Glomerular endothelial cell (primary cell): Measurements from ENCODE around the genes LAMA4 and KPNA5.

GRCh38 chr6:111757274-111757888 is 115.9 kb downstream of the FYN start:
- RAMPAGE, long total RNA = no peak

GRCh38 chr6:111758364-111758955 is 114.8 kb downstream of the FYN start:
- RAMPAGE, long total RNA = no peak

- RAMPAGE, long total RNA = no peak
Measured at GRCh38 chr6:111799530-111800179, 73.6 kb downstream of the FYN start.

DNA sequence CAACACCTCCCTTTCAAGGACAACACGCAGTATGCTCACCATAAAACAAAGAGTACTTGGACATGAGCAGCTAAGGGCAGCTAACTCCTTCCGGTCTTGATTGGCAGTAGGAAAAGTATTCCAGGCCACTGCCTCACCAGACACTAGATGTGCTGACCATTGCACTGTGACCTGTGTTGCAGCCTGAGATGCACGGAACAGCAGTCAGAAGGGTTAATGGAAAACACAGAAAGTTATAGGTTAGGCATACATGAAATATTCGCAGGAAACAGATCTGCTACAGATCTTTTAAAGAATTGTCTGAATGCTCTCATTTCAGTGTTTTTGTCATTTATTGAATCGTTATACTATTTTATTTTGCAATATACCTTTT is 19.0 kb downstream of the FYN start:
- RAMPAGE, long total RNA = no peak

DNA sequence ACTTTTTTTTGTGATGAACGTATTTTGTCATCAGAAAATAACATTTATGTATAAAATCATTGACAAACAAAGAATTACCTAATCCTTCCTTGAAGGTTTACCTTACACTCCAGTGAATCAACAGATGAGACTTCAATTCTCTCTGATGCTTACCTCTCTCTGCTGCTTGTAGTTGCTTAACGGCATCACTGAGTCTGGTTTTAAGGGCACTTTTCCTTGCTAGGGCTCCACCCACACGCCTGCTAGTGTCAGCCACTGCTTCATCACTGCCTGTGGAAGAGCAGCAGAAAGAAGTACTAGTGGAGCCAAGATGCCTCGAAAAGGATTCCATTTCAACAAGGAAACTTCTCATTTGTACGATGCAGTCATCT is 63.0 kb downstream of the FAM229B start:
- RAMPAGE, long total RNA = no peak

DNA sequence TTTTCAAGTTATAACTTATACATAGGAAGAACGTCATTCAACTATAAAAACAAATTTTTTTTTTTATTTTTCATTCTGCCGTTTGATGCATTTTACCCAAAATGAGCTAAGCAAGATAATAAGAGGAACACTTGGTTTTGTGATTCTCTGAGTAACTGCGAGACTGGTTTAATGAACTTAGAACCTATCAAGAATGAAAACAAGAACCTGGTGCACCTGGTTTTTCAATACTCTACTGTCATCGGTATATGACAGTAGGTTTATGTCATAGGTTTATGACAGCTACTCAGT is 20.3 kb downstream of the LAMA4 start:
- RAMPAGE, long total RNA = no peak

- RAMPAGE, long total RNA = start-site peak on the minus strand at chr6:112254148-112254724, 4,008 and 6,156 reads in 2 replicates
Measured at GRCh38 chr6:112253868-112254935, at the start of gene LAMA4. Gene LAMA4 (minus strand): TSS chr6:112254567.

GRCh38 chr6:113630638-113631707 is 226.2 kb upstream of the MARCKS start:
- RAMPAGE, long total RNA = no peak

DNA sequence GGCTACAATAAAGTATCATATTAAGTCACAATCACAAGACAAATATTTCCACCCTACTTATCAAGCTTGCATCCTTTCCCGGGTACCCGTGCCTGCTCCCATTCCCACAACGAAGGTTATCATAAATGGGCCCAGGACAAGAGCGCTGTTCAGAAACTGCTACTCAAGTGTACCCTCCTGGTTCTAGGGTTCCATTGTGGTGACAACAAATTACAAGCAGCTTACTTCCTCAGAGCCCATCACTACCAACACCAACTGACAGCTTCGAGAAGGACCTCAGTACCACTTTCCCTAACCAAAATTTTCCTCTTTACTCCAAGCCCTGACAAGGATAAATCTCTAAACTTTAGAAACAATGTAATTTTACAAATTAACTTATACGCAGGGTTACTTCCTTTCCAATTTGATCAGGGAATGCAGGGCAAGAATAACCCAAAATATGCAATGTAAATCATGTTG is 2.2 kb downstream of the HDAC2 start:
- RAMPAGE, long total RNA = no peak

GRCh38 chr6:115835278-115835659 is 225.4 kb downstream of the FRK start:
- RAMPAGE, long total RNA = no peak

DNA sequence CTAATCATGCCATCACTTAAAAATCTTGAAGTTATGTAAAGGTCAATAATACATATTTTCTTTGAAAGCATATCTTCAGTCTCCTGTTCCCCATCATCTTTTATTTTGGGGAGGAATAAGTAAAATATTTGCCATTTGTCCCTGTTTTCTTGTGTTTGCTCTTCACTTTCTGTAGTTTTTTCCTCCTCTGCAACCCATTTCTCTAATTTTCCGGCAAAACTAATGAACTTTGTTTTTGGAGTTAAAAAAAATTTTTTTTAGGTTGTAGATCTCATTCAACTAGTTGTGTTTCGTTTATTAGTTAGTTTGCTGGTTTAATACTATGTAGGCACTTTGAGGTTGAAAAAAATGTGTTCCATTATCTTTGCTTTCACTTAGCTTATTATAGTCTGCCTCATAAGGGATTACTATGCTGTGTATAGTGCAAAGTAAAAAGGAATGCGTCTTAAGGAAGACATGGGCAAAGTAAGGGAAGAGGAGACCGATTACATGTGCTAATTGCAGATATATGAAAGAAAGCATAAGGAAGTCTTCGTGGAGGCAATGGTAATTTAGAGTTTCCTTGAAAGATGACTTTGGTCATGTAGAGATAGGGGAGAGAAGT is 30.2 kb upstream of the COL10A1 start:
- RAMPAGE, long total RNA = no peak

- RAMPAGE, long total RNA = no peak
Measured at GRCh38 chr6:116222868-116223340, 31.0 kb downstream of the TSPYL4 start.

DNA sequence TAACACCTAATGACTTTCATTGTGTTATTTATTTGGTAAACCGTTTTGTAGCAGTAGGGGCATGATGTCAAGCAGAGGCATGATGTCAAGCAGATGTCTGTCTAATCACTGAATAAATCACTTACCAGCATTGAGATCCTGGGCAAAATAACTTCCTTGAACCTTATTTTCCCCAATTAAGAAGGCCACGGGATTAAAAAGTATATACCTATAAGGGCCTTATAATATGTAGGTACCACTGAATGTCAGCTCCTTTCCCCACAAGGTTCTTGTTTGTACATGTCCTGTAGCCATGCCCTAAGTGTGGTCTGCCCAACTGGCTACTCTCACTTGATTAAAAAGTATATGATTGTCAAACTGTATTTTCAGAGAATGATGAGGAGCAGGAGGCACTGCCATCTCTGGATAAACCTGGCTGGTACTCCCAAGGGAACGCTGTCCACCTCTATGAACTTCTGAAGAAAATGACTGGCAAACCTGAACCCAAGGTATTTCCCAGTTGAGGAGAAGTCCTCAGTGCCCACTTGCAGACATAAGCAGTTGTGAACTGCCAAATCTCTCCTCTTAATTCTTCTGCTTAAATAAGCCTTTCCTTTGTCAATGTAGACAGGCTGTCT is 17.2 kb downstream of the TSPYL4 start:
- RAMPAGE, long total RNA = no peak

DNA sequence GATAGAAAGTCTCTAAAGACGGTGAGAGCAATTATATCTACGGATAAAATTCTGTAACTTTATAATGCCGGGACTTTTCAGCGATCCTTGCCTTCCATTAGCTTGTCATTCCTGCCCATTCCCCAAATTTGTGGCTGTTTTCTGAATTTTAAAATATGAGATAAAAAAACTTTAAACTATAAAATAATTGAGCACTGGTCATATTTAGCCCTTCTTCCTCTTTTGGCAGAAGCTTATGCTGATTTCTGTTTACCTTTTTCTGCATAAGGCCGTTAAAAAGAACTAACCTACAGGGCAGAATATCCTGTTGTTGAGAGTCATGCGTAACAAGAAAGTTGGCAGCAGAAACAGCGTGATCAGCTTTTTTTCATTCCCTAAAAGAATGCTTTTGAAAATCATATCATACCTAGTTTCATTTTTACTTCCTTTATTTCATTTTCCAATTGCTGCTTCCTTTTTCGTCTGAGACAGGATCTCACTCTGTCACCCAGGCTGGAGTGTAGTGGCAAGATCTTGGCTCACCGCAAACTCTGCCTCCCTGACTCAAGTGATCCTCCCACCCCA is 3.9 kb downstream of the CALHM6 start:
- RAMPAGE, long total RNA = no peak

GRCh38 chr6:116616601-116617052 is 348 bp downstream of the RSPH4A start:
- RAMPAGE, long total RNA = no peak

GRCh38 chr6:116680889-116681713 is at the start of gene KPNA5:
Gene KPNA5 (plus strand): TSS chr6:116681211.
- RAMPAGE, long total RNA = start-site peak on the plus strand at chr6:116681200-116681228, 78 and 119 reads in 2 replicates

DNA sequence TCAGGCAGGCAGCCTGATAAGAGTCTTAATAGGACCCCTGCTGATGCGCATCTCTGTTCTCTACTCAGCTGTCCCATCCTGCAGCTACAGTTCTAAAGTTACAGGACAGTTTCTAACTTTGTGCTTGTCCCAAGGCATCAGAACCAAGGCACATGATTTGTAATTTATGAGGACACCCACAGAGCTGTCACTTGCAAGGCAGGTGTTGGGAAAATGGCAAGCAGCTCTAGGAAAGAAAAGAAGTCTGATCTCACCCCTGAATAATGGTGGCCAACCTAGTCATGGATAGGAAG is 127.7 kb upstream of the VGLL2 start:
- RAMPAGE, long total RNA = no peak

GRCh38 chr6:117688661-117689124 is 13.4 kb downstream of the NUS1 start:
- RAMPAGE, long total RNA = no peak

GRCh38 chr6:118287446-118288118 is 260.5 kb upstream of the PLN start:
- RAMPAGE, long total RNA = no peak

GRCh38 chr6:118500808-118501652 is 47.1 kb upstream of the PLN start:
- RAMPAGE, long total RNA = no peak